ENCODE data around the genes TLR6 and KLB.

DNA sequence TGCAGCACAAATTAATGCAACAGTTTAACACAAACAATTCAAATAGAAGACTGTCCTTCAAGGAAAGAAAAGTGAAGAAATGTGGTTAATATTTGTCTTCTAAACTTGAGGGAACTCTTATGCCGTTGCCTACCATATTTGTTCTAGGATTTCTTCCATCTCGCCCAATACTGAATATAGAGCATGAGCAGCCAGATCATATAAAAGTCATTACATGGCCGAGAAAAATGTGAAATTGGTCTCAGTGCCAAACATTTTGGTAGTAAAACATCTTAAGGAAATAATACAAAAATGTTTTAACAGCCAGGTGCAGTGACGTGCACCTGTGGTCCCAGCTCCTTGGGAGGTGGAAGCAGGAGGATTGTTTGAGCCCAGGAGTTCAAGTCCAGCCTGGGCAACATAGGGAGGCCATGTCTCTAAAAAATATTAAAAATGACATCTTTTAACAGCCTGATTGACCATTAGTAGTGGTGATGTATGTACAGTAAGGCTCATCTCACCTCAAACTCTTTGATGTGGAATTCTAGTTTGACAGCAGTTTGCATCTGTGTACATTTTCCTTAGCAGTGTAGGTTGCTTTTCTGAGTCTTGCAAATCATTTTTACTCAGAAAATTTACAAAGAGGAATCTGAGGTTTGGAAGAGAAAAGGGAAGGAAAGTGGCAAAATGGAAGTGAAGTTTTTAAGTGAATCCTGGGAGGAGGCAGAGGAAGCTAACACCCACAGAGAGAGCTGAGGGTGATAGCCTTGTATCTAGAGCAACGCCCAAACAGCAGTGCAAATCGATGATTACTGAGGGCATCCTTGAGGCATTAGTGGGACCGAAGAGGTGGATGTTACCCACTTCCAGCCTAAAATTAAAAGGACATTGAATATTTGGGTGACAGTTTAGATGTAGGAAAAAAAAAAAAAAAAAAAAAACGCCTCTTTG is 31.6 kb downstream of the KLF3 start:
- CAGE, long polyA plus RNA: no peak
- RRBS: no CpG with 5 or more reads among the region's 8 CpGs

- CAGE, long polyA plus RNA: no peak
- RRBS: no CpG with 5 or more reads among the region's 5 CpGs
These were observed 387 bp downstream of the TLR1 start for GRCh38 chr4:38804114-38804694.

GRCh38 chr4:38856497-38857142 is at the start of gene TLR6:
TSS of gene TLR6 (minus strand) at chr4:38856817.
- CAGE, long polyA plus RNA: no peak
- RRBS: no CpG with 5 or more reads among the region's 8 CpGs

- CAGE, long polyA plus RNA: no peak
- RRBS: no CpG with 5 or more reads among the region's 4 CpGs
These were observed 13.7 kb upstream of the TMEM156 start for GRCh38 chr4:39045801-39046423.

- CAGE, long polyA plus RNA: no peak
- RRBS: no CpG with 5 or more reads among the region's 3 CpGs
These were observed 53.1 kb downstream of the KLHL5 start for GRCh38 chr4:39115037-39115548.

DNA sequence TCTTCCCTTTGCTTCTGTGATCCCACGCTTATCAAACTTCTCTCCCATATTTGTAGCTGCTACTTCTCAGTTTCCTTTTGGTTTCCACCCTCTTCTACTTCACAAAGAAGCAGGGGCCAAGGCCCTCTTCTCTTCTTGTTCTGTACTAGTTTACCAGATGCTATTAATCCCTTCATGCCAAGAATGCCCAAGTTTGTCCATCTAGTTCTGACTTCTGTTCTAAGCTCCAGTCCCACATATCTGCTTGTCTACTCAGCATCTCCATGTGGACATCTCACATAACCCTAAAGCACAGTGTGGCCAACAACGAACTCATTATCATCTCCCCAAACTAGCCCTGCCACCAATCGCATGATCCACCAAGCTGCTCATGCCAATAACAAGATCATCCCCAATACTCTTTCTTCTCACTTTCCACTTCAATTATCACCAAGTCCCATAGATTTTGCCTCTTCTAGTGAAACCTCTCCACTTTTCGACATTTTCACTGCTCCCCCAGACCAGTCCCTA is 50.8 kb downstream of the RFC1 start:
- CAGE, long polyA plus RNA: no peak
- RRBS: no CpG with 5 or more reads among the region's 4 CpGs

- CAGE, long polyA plus RNA: no peak
- RRBS: no CpG with 5 or more reads among the region's 15 CpGs
These were observed at the start of gene KLB for GRCh38 chr4:39406588-39407647. TSS of gene KLB (plus strand) at chr4:39406930.

- CAGE, long polyA plus RNA: no peak
- RRBS: no CpG with 5 or more reads among the region's 5 CpGs
These were observed 7.8 kb downstream of the LIAS start for GRCh38 chr4:39466619-39467125.

DNA sequence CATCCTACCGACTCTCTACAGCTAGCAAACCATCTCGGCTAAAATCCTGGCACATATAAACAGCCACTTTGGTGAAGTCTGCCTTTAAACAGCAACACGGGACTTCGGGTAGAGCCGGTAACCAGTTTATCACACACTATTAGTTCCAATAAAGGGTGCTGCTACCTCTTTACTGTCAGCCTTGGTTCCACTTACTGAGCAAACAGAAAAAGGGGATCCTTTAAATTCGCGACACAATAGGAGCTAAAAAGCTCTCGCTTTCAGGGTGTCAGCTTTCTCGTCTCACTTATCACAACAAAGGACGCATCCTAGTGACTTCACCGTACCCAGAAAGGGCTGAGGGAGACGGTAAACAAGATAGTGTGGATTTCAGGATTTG is 678 bp downstream of the SMIM14 start:
- CAGE, long polyA plus RNA: no peak
- RRBS: no CpG with 5 or more reads among the region's 12 CpGs

DNA sequence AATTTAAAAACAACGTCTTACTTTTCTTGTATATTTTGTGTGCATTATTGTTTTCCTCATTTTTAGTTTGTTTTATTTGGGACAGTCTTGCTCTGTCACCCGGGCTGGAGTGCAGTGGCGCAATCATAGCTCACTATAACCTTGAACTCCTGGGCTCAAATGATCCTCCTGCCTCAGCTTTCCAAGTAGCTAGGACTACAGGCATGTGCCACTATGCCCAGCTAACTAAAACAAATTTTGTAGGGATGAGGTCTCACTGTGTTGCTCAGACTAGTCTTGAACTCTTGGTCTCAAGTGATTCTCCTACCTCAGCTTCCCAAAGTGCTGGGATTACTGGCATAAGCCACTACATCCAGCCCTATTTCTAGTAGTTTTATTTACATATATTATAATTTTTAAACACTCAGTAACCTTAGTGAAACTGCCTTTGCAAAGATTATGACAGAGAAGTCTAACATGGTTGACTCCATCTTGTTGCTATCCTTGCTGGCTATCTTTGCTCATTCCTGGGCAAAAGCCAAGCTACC is 9.7 kb upstream of the SMIM14 start:
- CAGE, long polyA plus RNA: no peak
- RRBS: no CpG with 5 or more reads among the region's 3 CpGs

- CAGE, long polyA plus RNA: no peak
- RRBS: no CpG with 5 or more reads among the region's 8 CpGs
These were observed 31.5 kb downstream of the PDS5A start for GRCh38 chr4:39946176-39946713.

GRCh38 chr4:40191441-40192005 is 5.3 kb upstream of the RHOH start:
- CAGE, long polyA plus RNA: no peak
- RRBS: no CpG with 5 or more reads among the region's 6 CpGs

- CAGE, long polyA plus RNA: no peak
- RRBS: no CpG with 5 or more reads among the region's 17 CpGs
These were observed 3.4 kb downstream of the RHOH start for GRCh38 chr4:40199892-40200938.

DNA sequence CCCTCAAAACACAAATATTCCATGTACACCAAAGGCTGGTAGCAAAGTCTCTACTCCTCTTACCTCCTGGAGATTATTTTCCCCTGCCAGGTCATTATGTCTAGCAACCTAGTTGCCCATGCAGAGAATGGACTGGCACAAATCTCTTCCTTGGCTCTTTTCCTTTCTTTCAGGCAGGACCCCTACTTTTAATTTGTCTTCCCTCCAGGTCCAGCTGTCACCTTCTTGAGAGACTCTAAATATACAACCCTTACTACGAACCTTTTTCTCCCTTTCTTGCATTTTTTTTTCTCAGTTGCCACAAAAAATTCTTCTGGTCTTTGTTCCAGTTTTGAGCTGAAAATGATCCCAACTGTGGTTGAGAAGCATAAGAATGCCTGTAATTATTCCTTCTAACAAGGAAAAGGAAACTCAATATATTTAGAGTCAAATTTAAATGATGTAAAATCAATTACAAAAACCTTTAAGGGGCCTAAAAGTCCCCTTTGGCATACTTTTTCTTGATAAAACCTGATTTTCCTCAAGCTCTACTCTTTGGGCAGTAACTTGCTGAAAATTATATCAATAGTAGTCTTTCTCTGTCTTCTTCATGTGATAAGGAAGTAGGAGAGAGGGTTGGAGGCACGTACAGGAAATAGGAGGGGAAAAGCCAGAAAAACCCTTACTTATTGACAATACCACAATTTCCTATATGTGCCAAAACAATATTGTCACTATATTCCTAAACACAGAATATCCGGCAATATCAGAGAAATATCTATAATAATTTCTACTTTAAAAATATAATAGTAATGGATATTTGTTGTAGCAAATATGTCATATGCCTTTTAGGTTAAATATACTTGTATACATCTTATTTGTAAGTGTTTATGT is 9.4 kb downstream of the RHOH start:
- CAGE, long polyA plus RNA: no peak
- RRBS: no CpG with 5 or more reads among the region's 3 CpGs

DNA sequence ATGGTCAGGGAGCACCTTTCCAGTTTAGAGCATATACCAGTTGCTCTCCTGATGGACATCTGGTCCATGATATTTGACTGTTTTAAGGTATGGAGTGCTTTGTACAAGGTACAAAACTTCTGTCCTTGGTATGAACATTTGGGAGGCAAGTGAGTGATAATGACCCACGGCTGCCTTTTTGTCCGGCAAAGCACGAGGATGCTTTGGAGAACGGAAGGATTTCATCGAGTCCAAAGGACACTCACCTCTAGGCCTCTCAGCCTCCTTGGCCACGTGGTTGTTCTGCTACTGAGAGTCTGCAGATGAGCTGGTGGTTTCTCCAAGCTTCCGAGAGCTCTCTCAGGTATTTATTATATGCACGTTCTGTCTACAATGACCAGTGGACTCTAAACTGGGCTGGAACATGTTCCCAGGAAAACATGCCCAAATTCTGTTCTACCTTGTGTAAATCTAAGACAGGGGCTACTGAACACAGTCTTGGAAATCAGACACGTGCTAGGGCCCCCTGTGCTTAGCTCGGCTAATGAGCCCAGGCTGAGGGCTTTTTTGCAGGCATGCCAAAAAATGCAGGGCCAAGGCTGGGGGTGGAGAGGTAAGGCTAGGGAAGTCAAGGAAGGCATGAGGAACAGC is 21.2 kb downstream of the RHOH start:
- CAGE, long polyA plus RNA: no peak
- RRBS: no CpG with 5 or more reads among the region's 10 CpGs

GRCh38 chr4:40238006-40238631 is 41.3 kb downstream of the RHOH start:
- CAGE, long polyA plus RNA: no peak
- RRBS: no CpG with 5 or more reads among the region's 12 CpGs

GRCh38 chr4:40238632-40239311 is 41.9 kb downstream of the RHOH start:
- CAGE, long polyA plus RNA: no peak
- RRBS: no CpG with 5 or more reads among the region's 13 CpGs

- CAGE, long polyA plus RNA: no peak
- RRBS: no CpG with 5 or more reads among the region's 13 CpGs
These were observed 50.9 kb upstream of the CHRNA9 start for GRCh38 chr4:40284138-40284643.

GRCh38 chr4:40419525-40420124 is 84.5 kb downstream of the CHRNA9 start:
- CAGE, long polyA plus RNA: no peak
- RRBS: no CpG with 5 or more reads among the region's 5 CpGs

GRCh38 chr4:40497179-40497633 is 132.5 kb downstream of the RBM47 start:
- CAGE, long polyA plus RNA: no peak
- RRBS: no CpG with 5 or more reads among the region's 6 CpGs